SJCRH30 (cell line): ENCODE results near the genes KCNJ1 and TP53AIP1.

- RAMPAGE, long total RNA: no peak
Observed at GRCh38 chr11:128479729-128480587, 107.4 kb downstream of the ETS1 start.

GRCh38 chr11:128482417-128483256 is 104.7 kb downstream of the ETS1 start:
- RAMPAGE, long total RNA: no peak

DNA sequence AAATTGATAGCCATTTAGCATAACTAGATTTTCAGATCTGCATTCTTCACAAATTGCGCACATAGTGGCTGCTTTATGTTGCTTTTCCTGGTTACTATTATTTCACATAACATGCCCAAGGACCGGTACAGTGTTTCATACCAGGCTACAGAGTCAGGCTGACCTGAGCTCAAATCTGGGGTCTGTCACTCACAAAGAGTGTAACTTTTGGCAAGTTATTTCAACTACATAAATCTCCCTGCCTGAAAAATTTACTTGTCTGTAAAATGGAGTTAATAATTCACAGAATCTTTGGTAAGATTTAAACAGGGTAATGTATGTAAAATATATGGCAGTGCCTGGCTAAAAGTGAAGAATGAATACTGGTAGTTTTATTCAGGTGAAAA is 49.0 kb downstream of the ETS1 start:
- RAMPAGE, long total RNA: no peak

DNA sequence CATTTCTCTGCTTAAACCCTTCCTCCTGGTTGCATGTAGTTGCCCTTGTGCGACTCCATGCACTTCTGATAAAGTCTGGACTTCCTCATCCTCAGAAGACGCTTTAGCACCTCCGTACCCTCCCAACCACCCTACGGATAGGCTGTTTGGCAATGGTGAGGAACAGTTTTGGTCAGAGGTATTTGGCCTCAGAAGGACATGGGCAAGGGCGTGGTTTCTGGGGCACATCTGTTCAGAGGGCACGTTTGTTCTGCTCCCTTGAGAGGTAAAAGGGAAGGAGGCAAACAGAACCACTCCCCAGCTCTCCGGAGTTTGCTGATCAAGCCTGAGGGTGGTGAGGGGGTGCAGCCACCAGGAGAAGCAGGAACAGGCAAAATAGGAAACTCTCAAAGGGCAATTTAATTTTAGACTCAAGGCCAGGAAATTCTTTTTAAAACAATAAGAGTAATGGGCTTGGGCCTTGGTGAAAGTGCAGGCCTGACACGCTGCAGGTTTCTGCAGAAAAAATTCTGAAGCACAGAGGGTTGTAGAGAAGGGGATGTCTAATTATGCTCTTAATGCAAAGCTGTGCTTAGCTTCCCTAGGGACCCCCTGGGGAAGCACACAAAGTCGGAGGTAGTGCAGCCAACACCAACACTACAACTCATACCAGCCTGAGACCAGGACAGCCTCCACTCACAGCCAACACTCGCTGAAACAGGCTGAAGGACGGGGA is 23.3 kb downstream of the ETS1 start:
- RAMPAGE, long total RNA: no peak

DNA sequence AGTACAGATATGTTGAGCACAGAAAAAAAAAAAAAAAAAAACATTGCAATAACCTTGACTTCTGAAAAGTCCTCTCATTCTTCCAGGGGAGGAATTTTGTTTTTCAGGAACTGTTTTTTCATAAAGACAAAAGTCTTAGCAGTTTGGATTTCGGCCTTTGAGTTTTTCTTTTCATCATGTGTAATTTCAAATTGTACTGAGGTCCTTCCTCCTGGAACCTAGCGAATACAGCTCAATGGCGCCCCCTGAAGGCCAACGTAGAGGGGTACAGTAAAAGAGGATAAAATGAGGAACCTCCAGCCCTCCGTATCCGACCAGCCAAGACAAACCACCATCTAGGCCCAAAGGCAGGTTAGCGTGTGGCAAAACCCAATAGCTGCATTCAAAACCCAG is 43.0 kb upstream of the ETS1 start:
- RAMPAGE, long total RNA: no peak

DNA sequence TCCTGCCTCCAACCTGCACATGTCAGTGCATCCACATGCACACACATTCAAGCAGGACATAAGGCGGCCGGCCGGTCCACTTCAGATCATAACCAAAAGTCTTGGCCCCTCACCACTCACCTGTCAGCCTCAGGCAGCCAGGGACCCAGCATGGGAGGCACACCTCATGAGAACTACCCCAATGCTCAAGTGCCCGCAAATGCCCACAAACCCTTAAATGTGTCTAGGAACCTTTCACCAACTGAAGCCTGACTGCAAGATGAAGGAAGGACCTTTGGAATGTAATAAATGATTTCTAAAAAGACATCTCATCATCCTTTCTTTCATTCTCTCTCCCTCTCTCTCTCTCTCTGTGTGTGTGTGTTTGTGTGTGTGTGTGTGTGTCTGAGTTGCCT is 31.4 kb downstream of the FLI1 start:
- RAMPAGE, long total RNA: no peak

DNA sequence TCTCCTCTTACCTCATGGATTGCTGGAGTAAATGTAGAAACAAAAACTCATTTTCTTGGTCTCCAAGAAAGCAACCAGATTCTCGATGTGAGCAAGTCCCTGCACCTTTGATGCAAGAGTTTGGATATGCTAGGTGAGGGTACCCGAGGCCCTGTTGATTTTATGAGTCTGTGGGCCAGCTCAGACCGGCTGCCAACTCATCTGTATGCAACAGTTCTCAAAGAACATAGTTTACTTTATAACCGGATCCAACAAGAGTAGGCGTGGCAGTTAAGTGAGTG is at the start of gene KCNJ1:
TSS of gene KCNJ1 (minus strand) at position 135 of the 281 bp plus-strand sequence.
- RAMPAGE, long total RNA: no peak

- RAMPAGE, long total RNA: no peak
Observed at GRCh38 chr11:128903130-128903629, 12.0 kb downstream of the KCNJ5 start.

DNA sequence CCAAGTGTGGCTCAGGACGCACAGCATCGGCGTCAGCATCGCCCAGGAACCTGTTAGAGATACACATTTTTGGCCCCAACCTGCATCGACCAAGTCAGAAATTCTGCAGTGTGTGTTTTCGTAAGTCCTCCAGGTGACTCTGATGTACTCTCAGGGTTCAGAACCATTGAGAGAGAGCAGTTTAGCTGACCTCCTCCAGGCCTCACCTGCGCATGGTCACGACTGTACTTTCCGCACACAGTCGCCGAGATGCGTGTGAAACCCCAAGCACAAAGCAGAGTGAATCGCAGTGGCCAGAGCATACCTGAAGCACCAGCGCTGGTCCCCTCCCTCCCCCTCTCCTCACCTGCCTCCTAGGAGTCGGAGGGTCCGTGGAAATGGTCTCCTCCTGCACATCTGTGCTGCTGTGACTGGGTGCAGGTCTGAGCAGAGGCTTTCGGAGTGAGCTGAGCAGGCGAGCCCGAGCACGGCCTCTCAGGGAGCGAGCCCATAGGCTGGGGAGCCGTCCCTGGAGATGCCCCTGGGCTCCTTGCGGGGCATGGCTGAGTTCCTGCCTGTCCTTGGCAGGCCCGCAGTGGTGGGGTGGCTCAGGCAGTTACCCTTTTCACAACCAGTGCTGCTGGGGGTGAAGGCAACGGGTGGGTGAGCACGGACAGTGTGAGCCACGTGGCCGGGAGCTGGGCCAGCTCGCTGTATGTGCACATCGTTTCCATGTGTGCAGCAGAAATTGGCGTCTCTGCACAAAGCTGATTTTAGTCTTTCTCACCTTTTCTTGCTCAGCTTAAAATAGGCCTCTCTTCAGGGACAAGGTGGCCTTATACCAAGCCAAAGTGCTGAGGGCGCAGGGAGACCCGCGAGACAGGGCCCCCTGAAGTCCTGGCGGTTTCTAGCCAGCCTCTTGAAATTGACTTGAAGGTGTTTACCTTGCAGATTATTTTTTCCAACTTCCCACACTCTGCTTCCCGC is at the start of gene TP53AIP1:
TSS of gene TP53AIP1 (minus strand) at position 424 of the 966 bp plus-strand sequence.
- RAMPAGE, long total RNA: no peak

DNA sequence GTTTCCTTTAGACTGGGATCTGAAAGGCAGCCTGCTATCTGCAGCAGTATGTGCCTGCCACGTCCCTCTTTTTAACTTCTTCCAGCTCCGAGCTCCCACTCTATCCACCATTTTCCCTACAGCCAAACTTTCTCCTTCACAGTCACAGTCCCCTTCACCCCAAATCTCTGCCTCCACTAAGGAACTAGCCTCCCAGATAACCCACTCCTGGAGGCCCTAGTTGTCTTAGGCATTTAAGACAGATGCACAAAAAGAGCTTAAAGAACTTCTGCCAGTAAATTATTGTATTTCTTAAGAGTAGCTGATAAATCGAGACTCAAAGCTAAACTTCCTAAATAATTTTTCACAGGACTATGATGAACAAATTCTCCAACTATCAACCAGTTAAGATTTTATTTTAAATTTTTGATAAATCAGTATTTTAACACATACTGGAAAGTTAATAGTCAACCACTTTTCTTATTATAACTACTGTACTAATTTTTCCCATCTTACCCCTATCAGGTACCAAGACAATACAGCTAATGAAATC is 66.3 kb upstream of the ARHGAP32 start:
- RAMPAGE, long total RNA: no peak

DNA sequence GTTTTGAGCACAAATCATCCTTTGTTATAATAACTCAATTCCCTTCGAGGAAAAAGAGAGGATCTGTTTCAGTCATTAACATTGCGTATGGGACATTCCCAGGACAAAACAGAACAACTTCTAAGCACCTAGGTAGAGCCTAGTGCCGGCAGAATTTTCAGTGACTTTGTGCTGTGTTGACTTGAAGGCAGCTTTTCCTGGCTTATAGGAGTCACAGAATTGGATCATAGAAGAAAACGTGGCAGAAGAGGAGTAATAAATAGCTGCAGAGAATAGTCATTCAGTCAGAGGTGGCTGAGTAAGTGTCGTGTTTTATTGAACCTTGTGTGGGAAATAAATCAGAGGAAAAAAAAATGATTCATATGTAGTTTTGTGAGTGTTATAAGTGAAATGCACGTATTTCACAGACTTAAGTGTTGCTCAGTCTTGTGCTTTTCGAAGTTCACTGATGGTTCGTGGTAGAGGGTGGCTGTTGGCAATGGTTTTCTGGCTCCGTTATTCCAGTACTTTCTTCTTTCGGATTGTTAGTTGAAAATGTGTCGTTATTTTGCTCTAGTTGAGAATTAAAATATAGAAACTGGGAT is 2.1 kb downstream of the BARX2 start:
- RAMPAGE, long total RNA: no peak

DNA sequence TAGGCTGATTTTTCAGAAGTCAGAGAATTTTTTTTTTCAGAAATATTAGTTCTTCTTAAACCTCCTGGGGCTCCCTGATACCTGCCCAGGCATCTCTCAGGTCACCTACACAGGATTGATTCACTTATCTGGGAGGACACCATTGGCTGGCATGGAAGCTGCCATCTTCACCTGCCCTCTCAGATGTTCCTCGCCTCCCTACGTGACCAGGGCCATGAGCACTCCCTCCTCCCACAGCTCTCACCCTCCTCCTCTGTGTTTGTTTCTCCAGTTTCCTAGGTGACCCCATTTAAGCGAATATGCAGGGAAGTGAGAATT is 64.2 kb downstream of the BARX2 start:
- RAMPAGE, long total RNA: no peak

DNA sequence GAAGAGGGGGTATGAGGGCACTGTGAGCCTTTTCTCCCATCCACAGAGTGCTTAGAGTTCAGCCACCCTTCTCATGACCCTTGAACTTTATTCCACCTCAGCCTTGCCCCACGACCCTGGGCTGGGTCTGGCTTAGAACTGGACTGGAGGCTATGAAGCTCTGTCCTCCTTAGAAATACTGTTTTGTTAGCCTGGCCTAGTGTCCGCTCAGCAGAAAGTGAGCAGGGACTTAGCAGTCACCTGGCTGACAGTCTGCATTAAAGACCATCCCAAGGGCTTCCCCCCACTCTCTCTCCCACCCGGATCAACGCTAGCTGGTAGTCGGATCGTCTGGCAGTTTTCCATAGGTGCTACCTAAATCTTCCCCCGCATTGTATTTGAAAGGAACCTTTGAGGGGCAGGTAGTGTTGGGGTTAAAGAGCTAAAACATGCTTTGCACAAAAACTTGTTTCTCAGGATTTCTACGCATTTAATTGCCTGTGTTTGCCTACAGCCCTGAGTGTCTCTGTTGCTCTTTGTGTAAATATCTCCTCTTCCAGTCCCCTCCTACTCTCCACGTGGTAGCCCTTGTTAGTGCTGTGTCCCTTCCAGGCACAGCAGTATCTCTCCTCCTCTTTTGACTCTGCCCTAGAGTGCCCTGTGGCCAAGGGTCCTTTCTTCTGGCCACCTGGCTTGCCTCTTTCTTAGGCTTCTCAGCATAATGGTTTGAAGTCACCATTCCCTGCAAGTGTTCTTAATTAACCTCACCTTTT is 81.5 kb downstream of the BARX2 start:
- RAMPAGE, long total RNA: no peak

GRCh38 chr11:129768318-129768816 is 47.3 kb upstream of the TMEM45B start:
- RAMPAGE, long total RNA: no peak

GRCh38 chr11:129814191-129814800 is 1.4 kb upstream of the TMEM45B start:
- RAMPAGE, long total RNA: no peak

DNA sequence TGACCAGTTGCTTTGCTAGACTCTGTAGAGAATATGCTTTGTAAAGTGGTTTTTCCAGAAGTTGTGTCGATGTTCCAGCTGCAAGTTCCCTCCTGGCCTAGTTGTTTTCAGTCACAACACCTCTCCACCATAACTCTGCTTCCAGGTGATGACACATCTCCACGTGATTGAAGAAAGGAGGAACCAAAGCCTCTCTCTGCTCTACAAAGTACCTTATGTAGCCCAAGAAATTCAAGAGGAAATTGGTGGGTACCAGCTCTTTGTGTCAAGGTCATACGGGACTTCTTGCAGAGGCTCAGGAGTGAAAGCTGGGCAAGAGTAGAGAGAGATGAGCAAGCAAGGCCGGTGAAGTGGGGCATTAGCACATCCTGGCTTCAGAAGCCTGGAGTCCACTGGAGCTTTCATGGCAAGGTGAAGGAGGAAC is 26.1 kb upstream of the ST14 start:
- RAMPAGE, long total RNA: no peak

DNA sequence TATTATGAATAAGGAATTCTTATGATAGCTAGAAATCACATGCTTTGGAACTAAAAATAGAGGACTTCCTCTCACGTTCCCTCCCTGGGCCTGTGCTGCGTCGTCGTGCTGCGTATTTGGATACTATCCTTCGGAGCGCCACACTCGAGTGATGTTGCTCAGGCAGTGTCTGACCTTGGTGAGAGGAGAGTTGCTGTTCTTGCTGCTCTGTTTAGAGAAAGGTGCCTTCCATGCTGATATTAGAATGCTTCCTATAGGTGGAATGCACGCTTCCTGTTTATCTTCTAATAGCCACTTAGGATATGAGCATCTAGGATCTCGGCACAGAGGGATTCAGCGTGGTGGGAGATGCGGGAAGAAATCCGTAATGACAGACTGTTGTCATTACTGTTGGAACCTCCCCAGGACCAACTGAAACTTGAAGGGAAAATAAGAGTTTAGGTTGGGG is 20.1 kb upstream of the ST14 start:
- RAMPAGE, long total RNA: no peak

- RAMPAGE, long total RNA: no peak
Observed at GRCh38 chr11:130158343-130158891, 1.2 kb upstream of the ST14 start.

DNA sequence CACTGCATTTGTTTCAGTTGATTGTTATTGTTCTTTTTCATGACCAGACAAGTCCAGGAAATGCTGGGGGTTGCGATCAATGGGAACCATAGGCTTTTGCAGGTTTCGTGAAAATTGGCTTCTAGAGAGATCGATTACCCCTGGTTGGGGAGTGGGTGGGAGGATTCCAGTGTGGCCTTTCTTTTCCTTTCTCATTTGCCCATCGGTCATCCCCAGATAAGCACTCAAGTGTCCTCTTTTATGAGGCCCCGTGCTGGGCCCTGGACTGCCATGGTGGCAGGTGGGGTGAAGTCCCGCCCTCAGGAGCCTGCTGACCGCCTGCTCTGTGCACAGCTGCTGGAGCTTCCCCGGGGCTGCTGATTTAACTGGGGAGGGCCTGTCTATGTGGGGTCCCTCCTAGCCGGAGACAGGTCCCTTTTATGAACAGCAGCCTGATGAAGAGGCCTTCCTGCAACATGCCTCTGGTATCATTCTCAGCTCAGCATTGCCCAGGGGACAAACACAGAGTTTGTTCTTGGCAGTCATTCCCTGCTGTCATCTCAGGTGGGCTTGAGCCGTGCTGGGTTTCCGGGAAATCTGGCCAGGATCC is 19.8 kb downstream of the ST14 start:
- RAMPAGE, long total RNA: no peak

GRCh38 chr11:130217537-130218083 is 58.0 kb downstream of the ST14 start:
- RAMPAGE, long total RNA: no peak